K562 (cell line): ENCODE measurements around a stretch of chr19.

- RAMPAGE, long total RNA, result no peak
- RRBS, result 70% methylated on average over 3 of the region's 20 CpGs
PRO-cap:
- standard, result bidirectional peak, plus-strand start at chr19:1811735, minus-strand start at chr19:1811623
- CoPRO, capped RNA only, 2 experiments, result no peak in any of the 2 experiments
- CoPRO, capped and uncapped RNA, 2 experiments, result no peak in any of the 2 experiments
- CoPRO, uncapped RNA only, 2 experiments, result no peak in any of the 2 experiments
CAGE:
- cytosol, long polyA plus RNA, result no peak
- long polyA plus RNA, result no peak
- nucleolus, long total RNA, result no peak
- nucleus, long polyA plus RNA, result no peak
These were observed 647 bp downstream of the ATP8B3 start for GRCh38 chr19:1811316-1811942.

- RAMPAGE, long total RNA, result no peak
- RRBS, result 38% methylated on average over 4 of the region's 27 CpGs
PRO-cap:
- standard, result no peak
- CoPRO, capped RNA only, 2 experiments, result no peak in any of the 2 experiments
- CoPRO, capped and uncapped RNA, 2 experiments, result no peak in any of the 2 experiments
- CoPRO, uncapped RNA only, 2 experiments, result no peak in any of the 2 experiments
CAGE:
- cytosol, long polyA plus RNA, result no peak
- long polyA plus RNA, result no peak
- nucleolus, long total RNA, result no peak
- nucleus, long polyA plus RNA, result no peak
These were observed 7.0 kb downstream of the REXO1 start for GRCh38 chr19:1841177-1841735.

DNA sequence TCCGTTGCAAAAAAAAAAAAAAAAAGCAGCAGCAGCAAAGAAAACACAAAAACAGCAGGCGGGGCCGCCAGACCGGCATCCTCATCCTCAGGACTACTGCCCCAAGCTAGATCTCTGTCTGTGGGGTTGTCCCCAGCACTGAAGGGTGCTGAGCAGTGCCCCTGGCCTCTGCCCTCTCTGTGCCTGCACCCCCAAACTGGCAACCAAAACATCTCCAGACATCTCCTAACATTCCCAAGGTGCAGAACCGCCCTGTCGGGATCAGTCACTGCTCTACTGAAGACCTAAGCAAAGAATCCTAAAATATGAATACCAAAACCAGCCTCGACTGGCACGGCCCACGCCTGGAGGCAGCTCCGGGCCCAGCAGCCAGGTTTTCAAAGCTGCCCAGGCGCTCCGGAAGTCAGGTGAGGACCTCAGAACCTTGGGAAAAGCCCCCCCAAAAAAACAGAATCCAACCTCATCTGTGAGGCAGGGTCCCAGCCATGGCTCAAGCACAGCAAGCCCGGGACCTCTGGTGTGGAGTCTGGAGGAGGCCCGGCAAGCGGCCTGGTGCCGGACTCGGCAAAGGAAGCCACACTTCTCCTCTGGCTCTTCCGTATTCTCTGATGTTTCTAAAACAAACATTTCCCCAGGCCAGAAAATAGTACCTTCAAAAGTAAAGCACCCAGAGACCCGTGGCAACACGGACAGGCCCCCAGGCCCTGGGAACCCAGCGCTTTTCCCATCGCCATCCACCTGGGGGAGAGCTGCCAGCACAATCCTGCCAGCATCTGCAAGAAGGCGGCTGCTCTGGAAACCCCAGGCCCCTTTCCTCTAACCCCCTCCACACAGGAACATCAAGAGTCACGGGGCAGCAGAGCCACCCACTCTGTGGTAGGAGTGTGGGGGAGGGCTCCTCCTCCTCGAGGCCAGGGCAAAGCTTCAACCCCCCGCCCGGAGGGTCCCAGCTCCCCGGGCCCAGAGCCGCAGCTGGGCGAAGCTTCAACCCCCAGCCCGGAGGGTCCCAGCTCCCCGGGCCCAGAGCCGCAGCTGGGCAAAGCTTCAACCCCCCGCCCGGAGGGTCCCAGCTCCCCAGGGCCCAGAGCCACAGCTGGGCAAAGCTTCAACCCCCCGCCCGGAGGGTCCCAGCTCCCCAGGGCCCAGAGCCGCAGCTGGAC, 5.7 kb downstream of the REXO1 start:
- RAMPAGE, long total RNA, result no peak
- RRBS, result 90% methylated on average over 5 of the region's 38 CpGs
PRO-cap:
- standard, result no peak
- CoPRO, capped RNA only, 2 experiments, result no peak in any of the 2 experiments
- CoPRO, capped and uncapped RNA, 2 experiments, result no peak in any of the 2 experiments
- CoPRO, uncapped RNA only, 2 experiments, result peak in 2 of 2 experiments; most common plus-strand start position 315 of the sequence (in 1); most common minus-strand start position 305 of the sequence (in 1)
CAGE:
- cytosol, long polyA plus RNA, result no peak
- long polyA plus RNA, result no peak
- nucleolus, long total RNA, result no peak
- nucleus, long polyA plus RNA, result no peak

GRCh38 chr19:1857921-1858398, 5.4 kb downstream of the KLF16 start:
- RAMPAGE, long total RNA, result no peak
- RRBS, result no CpG with 5 or more reads among the region's 11 CpGs
PRO-cap:
- standard, result no peak
- CoPRO, capped RNA only, 2 experiments, result no peak in any of the 2 experiments
- CoPRO, capped and uncapped RNA, 2 experiments, result no peak in any of the 2 experiments
- CoPRO, uncapped RNA only, 2 experiments, result peak in 1 of 2 experiments; most common plus-strand start chr19:1858167 (in 1)
CAGE:
- cytosol, long polyA plus RNA, result no peak
- long polyA plus RNA, result no peak
- nucleolus, long total RNA, result no peak
- nucleus, long polyA plus RNA, result no peak

- RAMPAGE, long total RNA, result no peak
- RRBS, result no CpG with 5 or more reads among the region's 25 CpGs
PRO-cap:
- standard, result unidirectional peak, plus-strand start at chr19:1860290
- CoPRO, capped RNA only, 2 experiments, result no peak in any of the 2 experiments
- CoPRO, capped and uncapped RNA, 2 experiments, result no peak in any of the 2 experiments
- CoPRO, uncapped RNA only, 2 experiments, result no peak in any of the 2 experiments
CAGE:
- cytosol, long polyA plus RNA, result no peak
- long polyA plus RNA, result no peak
- nucleolus, long total RNA, result no peak
- nucleus, long polyA plus RNA, result no peak
These were observed 3.4 kb downstream of the KLF16 start for GRCh38 chr19:1859872-1860408.

DNA sequence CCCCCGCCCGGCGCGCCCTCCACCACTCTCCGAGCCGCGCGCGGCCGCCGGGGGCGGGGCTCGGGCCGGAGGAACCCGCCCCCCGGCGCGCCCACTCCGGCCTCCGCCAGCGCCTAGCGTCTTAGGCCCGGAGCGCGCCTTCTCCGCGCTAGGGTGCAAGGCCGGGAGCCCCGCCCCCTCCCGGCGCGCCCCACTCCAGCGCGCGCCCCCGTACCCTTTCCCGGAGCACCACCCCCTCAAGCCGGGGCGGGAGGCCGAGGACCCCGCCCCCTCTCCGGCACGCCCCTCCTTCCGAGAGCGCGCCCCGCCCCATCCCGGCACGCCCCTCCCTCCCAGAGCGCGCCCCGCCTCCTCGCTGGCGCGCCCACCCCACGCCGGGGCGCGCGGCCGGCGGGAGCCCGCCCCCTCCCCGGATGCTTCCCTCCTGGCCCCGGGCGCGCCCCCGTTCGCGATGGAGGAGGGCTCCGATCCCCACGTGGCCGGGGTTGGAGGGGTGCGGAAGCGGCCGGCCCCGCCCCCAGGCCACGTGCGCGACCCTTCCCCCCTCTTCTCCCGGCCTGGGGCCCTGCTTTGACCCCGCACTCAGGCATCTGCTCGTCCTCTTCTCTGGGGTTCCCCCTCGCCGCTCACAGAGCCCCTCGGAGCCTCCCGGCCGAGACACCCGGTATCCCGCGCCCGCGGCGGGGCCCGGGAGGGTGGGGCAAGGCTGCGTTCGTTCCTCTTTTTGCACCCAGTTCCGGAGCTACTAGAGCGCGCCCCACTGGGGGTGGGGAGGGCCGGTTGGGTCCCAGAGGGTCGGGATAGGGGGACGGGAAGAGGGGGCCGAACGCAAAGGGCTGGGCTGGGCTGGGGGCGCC, 595 bp upstream of the KLF16 start:
- RAMPAGE, long total RNA, result no peak
- RRBS, result 3% methylated on average over 53 of the region's 106 CpGs
PRO-cap:
- standard, result bidirectional peak, plus-strand start at position 445 of the sequence, minus-strand start at position 157 of the sequence; bidirectional peak, plus-strand start at position 748 of the sequence, minus-strand start at position 679 of the sequence
- CoPRO, capped RNA only, 2 experiments, result peak in 2 of 2 experiments; most common plus-strand start position 748 of the sequence (in 2); most common minus-strand start position 144 of the sequence (in 1)
- CoPRO, capped and uncapped RNA, 2 experiments, result peak in 2 of 2 experiments; most common plus-strand start position 748 of the sequence (in 2); most common minus-strand start position 606 of the sequence (in 1)
- CoPRO, uncapped RNA only, 2 experiments, result peak in 1 of 2 experiments; most common plus-strand start position 24 of the sequence (in 1)
CAGE:
- cytosol, long polyA plus RNA, result no peak
- long polyA plus RNA, result no peak
- nucleolus, long total RNA, result no peak
- nucleus, long polyA plus RNA, result no peak

- RAMPAGE, long total RNA, result no peak
- RRBS, result no CpG with 5 or more reads among the region's 10 CpGs
PRO-cap:
- standard, result no peak
- CoPRO, capped RNA only, 2 experiments, result no peak in any of the 2 experiments
- CoPRO, capped and uncapped RNA, 2 experiments, result no peak in any of the 2 experiments
- CoPRO, uncapped RNA only, 2 experiments, result no peak in any of the 2 experiments
CAGE:
- cytosol, long polyA plus RNA, result no peak
- long polyA plus RNA, result no peak
- nucleolus, long total RNA, result no peak
- nucleus, long polyA plus RNA, result no peak
These were observed 2.1 kb downstream of the CSNK1G2 start for GRCh38 chr19:1943131-1943463.

GRCh38 chr19:1954163-1954896, 13.4 kb downstream of the CSNK1G2 start:
- RAMPAGE, long total RNA, result no peak
- RRBS, result no CpG with 5 or more reads among the region's 30 CpGs
PRO-cap:
- standard, result no peak
- CoPRO, capped RNA only, 2 experiments, result no peak in any of the 2 experiments
- CoPRO, capped and uncapped RNA, 2 experiments, result no peak in any of the 2 experiments
- CoPRO, uncapped RNA only, 2 experiments, result no peak in any of the 2 experiments
CAGE:
- cytosol, long polyA plus RNA, result no peak
- long polyA plus RNA, result no peak
- nucleolus, long total RNA, result no peak
- nucleus, long polyA plus RNA, result no peak

DNA sequence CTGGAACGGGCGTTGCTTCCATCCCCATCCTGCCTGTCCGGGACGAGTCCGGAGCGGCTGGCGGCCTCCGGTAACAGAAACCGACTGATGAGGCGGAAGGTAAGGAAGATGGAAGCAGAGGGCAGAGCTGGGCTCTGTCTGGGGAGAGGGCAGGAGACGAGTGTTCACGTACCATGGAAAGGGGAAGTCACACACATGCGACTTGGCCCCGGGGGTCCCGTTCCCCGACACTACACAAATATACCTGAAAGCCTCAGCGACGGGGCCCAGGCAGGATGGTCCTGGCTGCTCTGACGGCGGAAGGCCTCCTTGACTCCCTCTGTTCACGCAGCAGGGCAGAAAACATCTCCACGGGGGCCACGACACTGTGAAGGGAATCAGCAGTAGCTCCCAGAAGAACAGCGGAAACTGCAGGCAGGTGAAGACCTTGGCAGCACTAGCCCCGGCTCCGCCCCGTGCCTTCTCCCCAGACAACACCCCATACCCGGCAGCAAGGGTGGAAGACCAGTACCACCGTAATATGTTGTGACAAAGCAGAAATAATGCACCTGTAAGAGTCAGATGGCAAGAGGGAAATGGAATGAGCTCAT, 34.0 kb downstream of the BTBD2 start:
- RAMPAGE, long total RNA, result no peak
- RRBS, result no CpG with 5 or more reads among the region's 29 CpGs
PRO-cap:
- standard, result no peak
- CoPRO, capped RNA only, 2 experiments, result no peak in any of the 2 experiments
- CoPRO, capped and uncapped RNA, 2 experiments, result no peak in any of the 2 experiments
- CoPRO, uncapped RNA only, 2 experiments, result peak in 1 of 2 experiments; most common plus-strand start position 241 of the sequence (in 1)
CAGE:
- cytosol, long polyA plus RNA, result no peak
- long polyA plus RNA, result no peak
- nucleolus, long total RNA, result no peak
- nucleus, long polyA plus RNA, result no peak

- RAMPAGE, long total RNA, result no peak
- RRBS, result no CpG with 5 or more reads among the region's 21 CpGs
PRO-cap:
- standard, result no peak
- CoPRO, capped RNA only, 2 experiments, result no peak in any of the 2 experiments
- CoPRO, capped and uncapped RNA, 2 experiments, result no peak in any of the 2 experiments
- CoPRO, uncapped RNA only, 2 experiments, result no peak in any of the 2 experiments
CAGE:
- cytosol, long polyA plus RNA, result no peak
- long polyA plus RNA, result no peak
- nucleolus, long total RNA, result no peak
- nucleus, long polyA plus RNA, result no peak
These were observed 15.5 kb downstream of the MKNK2 start for GRCh38 chr19:2035346-2036070.

DNA sequence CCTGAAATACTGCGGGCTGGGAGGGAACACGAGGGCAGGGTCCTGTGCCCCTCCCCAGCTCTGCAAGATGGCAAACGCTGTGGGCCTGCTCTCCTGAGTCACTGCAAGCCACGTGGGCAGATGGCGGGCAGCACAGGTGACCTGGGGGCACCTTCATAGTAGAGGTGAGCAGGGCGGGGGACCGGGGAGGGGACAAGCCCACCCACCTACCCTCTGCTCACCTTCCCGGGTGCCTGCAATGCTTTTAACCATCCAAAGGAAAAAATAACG, 12.0 kb downstream of the MKNK2 start:
- RAMPAGE, long total RNA, result no peak
- RRBS, result 100% methylated on average over 1 of the region's 9 CpGs
PRO-cap:
- standard, result no peak
- CoPRO, capped RNA only, 2 experiments, result no peak in any of the 2 experiments
- CoPRO, capped and uncapped RNA, 2 experiments, result no peak in any of the 2 experiments
- CoPRO, uncapped RNA only, 2 experiments, result no peak in any of the 2 experiments
CAGE:
- cytosol, long polyA plus RNA, result no peak
- long polyA plus RNA, result no peak
- nucleolus, long total RNA, result no peak
- nucleus, long polyA plus RNA, result no peak

- RAMPAGE, long total RNA, result no peak
- RRBS, result 95% methylated on average over 9 of the region's 39 CpGs
PRO-cap:
- standard, result no peak
- CoPRO, capped RNA only, 2 experiments, result no peak in any of the 2 experiments
- CoPRO, capped and uncapped RNA, 2 experiments, result no peak in any of the 2 experiments
- CoPRO, uncapped RNA only, 2 experiments, result no peak in any of the 2 experiments
CAGE:
- cytosol, long polyA plus RNA, result no peak
- long polyA plus RNA, result no peak
- nucleolus, long total RNA, result no peak
- nucleus, long polyA plus RNA, result no peak
These were observed 14.8 kb downstream of the IZUMO4 start for GRCh38 chr19:2111357-2112145.

GRCh38 chr19:2114587-2115835, 18.3 kb downstream of the IZUMO4 start:
- RAMPAGE, long total RNA, result no peak
- RRBS, result 95% methylated on average over 15 of the region's 72 CpGs
PRO-cap:
- standard, result no peak
- CoPRO, capped RNA only, 2 experiments, result no peak in any of the 2 experiments
- CoPRO, capped and uncapped RNA, 2 experiments, result no peak in any of the 2 experiments
- CoPRO, uncapped RNA only, 2 experiments, result peak in 1 of 2 experiments; most common minus-strand start chr19:2115242 (in 1)
CAGE:
- cytosol, long polyA plus RNA, result no peak
- long polyA plus RNA, result no peak
- nucleolus, long total RNA, result no peak
- nucleus, long polyA plus RNA, result no peak

GRCh38 chr19:2123681-2124256, 27.1 kb downstream of the IZUMO4 start:
- RAMPAGE, long total RNA, result no peak
- RRBS, result no CpG with 5 or more reads among the region's 23 CpGs
PRO-cap:
- standard, result no peak
- CoPRO, capped RNA only, 2 experiments, result no peak in any of the 2 experiments
- CoPRO, capped and uncapped RNA, 2 experiments, result no peak in any of the 2 experiments
- CoPRO, uncapped RNA only, 2 experiments, result no peak in any of the 2 experiments
CAGE:
- cytosol, long polyA plus RNA, result no peak
- long polyA plus RNA, result no peak
- nucleolus, long total RNA, result no peak
- nucleus, long polyA plus RNA, result no peak

- RAMPAGE, long total RNA, result no peak
- RRBS, result no CpG with 5 or more reads among the region's 17 CpGs
PRO-cap:
- standard, result no peak
- CoPRO, capped RNA only, 2 experiments, result no peak in any of the 2 experiments
- CoPRO, capped and uncapped RNA, 2 experiments, result no peak in any of the 2 experiments
- CoPRO, uncapped RNA only, 2 experiments, result no peak in any of the 2 experiments
CAGE:
- cytosol, long polyA plus RNA, result no peak
- long polyA plus RNA, result no peak
- nucleolus, long total RNA, result no peak
- nucleus, long polyA plus RNA, result no peak
These were observed 17.1 kb downstream of the DOT1L start for GRCh38 chr19:2180755-2181314.

DNA sequence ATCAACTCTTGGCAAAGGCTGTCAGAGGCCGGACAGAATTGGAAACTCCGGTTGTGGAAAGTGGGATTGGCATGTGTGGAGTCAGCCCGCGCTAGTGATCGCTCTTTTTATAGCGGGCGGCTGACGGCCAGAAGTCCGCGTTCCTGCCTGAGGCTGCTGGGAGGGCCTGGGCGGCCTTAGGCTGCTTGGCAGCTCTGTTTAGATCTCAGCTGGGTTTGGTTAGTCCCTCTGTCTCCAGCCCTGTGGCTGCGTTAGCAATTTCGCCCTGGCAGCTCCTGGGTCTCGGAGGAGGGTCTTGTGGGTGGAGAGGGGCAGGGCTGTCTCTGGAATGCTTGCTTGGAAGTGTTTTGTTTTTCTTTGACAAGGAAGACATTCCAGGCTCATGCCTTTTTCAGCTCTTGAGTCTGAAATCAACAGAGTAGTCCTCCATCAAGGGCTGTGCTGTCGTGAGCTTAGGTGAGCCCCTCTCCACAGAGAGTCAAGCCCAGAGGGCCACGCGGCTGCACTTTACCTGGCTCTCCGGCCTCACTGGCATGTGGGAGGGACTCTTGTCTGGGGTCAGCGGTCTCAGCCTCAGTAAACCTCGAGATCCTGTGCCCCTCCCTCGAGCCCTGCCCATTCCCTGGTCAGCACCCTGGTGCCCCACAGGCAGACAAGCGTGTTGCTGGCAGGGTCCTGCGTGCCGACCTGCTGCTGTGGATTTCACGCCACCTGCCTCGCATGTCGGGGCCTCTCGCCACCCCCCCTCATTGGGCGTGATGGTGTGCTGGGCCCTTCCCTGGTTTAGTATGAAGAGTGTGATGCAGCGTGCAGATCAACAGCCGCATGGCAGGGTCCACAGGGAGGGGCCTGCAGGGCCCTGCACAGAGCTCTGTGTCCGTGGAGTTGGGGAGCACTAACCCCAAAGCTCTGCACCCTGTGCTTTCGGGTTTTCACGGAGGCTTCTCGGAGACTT, 22.6 kb downstream of the DOT1L start:
- RAMPAGE, long total RNA, result no peak
- RRBS, result no CpG with 5 or more reads among the region's 35 CpGs
PRO-cap:
- standard, result no peak
- CoPRO, capped RNA only, 2 experiments, result no peak in any of the 2 experiments
- CoPRO, capped and uncapped RNA, 2 experiments, result no peak in any of the 2 experiments
- CoPRO, uncapped RNA only, 2 experiments, result peak in 1 of 2 experiments; most common plus-strand start position 721 of the sequence (in 1)
CAGE:
- cytosol, long polyA plus RNA, result no peak
- long polyA plus RNA, result no peak
- nucleolus, long total RNA, result no peak
- nucleus, long polyA plus RNA, result no peak

GRCh38 chr19:2201568-2202145, 34.5 kb downstream of the PLEKHJ1 start:
- RAMPAGE, long total RNA, result no peak
- RRBS, result no CpG with 5 or more reads among the region's 20 CpGs
PRO-cap:
- standard, result no peak
- CoPRO, capped RNA only, 2 experiments, result no peak in any of the 2 experiments
- CoPRO, capped and uncapped RNA, 2 experiments, result no peak in any of the 2 experiments
- CoPRO, uncapped RNA only, 2 experiments, result peak in 2 of 2 experiments; most common plus-strand start chr19:2201709 (in 1)
CAGE:
- cytosol, long polyA plus RNA, result no peak
- long polyA plus RNA, result no peak
- nucleolus, long total RNA, result no peak
- nucleus, long polyA plus RNA, result no peak